Cardiac fibroblast (primary cell): ENCODE data around the gene PLGLB2.

- RRBS: 6% methylated on average over 3 of the region's 134 CpGs
Observed at GRCh38 chr2:87075749-87076861, 54.5 kb upstream of the PLGLB1 start.

GRCh38 chr2:87747754-87748253 is at the start of gene PLGLB2:
Gene PLGLB2 (plus strand): TSS chr2:87748087.
- RRBS: no CpG with 5 or more reads among the region's 4 CpGs

DNA sequence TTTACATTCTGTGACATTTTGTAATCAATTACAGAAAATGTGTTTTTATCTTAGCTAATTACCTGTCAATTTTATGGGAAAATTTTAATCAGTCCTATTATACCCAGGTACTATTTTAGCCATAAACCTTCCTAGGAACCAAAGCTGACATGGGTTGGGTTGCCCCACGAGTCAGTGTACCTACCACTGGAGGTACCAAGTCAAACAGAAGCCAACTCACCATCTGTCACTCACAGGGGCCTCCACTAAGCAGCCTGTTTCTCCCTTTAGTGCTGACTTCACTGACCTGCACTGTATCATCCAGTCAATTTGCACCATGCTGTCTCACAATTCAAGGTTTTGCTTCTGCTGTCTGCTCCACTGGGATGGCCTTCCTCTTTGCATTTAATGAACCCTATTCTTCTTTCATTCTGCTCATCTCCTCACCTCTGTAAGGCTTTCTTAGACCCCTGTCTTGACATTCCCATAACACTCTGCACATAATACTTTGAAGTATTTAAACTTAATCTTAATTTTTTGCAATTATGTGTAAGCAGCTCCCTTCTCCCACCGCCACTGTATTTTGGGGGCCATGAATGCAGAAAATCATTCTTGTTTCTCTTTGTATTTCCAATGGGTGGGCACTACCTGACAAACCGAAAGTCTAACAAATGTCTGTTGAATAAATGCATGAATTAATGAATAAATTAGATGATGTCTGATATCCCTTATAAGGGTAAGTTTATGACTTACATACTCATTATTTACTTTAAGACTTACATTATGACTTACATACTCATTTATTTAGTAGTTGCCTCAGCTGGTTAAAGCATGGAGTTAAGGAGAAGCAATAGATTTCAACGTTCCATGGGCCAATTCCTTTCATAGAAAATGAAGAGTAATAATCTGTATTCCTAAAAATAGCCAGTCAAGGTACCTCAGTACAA is 47.0 kb downstream of the EIF2AK3 start:
- RRBS: no CpG with 5 or more reads among the region's 4 CpGs

GRCh38 chr2:88614942-88615326 is 12.3 kb downstream of the EIF2AK3 start:
- RRBS: no CpG with 5 or more reads among the region's 3 CpGs

GRCh38 chr2:88754755-88755399 is 63.4 kb downstream of the RPIA start:
- RRBS: no CpG with 5 or more reads among the region's 6 CpGs

GRCh38 chr2:88855107-88856326 is 164.0 kb downstream of the RPIA start:
- RRBS: no CpG with 5 or more reads among the region's 3 CpGs

GRCh38 chr2:88884969-88885645 is 193.6 kb downstream of the RPIA start:
- RRBS: no CpG with 5 or more reads among the region's 7 CpGs

DNA sequence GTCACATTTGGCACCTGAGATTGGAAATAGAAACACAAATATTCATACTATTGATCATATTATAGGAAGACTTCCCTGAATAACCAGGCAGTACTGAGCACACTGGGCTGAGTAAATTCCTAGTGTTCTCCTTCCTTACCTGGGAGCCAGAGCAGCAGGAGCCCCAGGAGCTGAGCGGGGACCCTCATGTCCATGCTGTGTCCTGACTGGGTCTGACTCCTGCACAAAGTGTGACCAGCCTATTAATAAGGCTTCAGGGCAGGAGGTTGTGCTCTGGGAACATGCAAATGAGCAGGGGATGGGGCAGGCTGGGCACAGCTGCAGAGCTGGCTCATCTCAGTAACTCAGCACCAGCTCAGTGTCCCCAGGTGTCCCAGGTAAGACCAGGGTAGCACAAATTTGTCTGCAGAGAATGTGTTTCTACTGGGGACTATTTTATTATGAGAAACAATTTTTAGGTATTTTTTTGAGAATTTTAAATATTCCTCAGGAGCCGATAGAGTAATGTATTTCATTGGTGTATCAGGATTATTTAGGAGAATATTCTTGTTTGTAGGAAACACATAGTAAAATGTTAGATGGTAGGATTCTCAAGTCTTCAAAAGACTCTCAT is 256.2 kb downstream of the RPIA start:
- RRBS: no CpG with 5 or more reads among the region's 2 CpGs

GRCh38 chr2:89046417-89046653 is 354.9 kb downstream of the RPIA start:
- RRBS: no CpG with 5 or more reads among the region's 1 CpG

- RRBS: no CpG with 5 or more reads among the region's 1 CpG
Observed at GRCh38 chr2:89213838-89214224, 522.4 kb downstream of the RPIA start.

GRCh38 chr2:89585236-89586120 is 894.0 kb downstream of the RPIA start:
- RRBS: no CpG with 5 or more reads among the region's 58 CpGs

DNA sequence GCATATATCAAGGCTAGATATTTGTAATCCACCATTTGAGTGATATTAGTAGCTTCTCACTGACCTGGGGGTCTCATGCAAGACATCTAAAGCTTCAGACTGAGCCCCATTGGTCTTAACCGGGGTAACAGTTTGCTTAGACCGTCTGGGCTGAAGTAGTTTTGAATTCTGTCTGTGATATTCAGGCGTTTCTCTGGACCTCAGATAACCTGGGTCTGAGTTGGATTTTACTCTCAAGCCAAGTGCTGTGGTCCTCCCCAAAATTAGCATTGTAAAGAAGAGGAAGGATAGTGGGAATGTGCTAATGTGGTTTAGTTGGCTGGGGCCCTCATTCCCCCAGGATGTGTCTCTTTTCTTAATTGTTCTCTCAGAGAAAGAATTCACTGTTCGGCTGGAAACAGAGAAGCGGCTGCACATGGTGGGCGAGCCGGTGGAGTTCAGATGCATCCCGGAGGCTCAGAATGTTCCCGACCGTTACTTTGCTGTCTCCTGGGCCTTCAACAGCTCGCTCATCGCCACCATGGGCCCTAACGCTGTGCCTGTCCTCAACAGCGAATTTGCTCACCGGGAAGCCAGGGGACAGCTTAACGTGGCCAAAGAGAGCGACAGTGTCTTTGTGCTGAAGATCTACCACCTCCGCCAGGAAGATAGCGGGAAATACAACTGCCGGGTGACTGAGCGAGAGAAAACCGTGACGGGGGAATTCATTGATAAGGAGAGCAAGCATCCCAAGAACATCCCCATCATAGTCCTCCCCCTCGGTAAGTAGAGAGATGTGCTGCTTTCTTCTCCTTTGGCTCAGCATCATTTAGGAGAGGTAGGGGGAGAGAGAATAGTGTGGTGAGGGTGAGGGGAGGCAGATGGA is 2842.4 kb upstream of the AQP7B start:
- RRBS: no CpG with 5 or more reads among the region's 24 CpGs

DNA sequence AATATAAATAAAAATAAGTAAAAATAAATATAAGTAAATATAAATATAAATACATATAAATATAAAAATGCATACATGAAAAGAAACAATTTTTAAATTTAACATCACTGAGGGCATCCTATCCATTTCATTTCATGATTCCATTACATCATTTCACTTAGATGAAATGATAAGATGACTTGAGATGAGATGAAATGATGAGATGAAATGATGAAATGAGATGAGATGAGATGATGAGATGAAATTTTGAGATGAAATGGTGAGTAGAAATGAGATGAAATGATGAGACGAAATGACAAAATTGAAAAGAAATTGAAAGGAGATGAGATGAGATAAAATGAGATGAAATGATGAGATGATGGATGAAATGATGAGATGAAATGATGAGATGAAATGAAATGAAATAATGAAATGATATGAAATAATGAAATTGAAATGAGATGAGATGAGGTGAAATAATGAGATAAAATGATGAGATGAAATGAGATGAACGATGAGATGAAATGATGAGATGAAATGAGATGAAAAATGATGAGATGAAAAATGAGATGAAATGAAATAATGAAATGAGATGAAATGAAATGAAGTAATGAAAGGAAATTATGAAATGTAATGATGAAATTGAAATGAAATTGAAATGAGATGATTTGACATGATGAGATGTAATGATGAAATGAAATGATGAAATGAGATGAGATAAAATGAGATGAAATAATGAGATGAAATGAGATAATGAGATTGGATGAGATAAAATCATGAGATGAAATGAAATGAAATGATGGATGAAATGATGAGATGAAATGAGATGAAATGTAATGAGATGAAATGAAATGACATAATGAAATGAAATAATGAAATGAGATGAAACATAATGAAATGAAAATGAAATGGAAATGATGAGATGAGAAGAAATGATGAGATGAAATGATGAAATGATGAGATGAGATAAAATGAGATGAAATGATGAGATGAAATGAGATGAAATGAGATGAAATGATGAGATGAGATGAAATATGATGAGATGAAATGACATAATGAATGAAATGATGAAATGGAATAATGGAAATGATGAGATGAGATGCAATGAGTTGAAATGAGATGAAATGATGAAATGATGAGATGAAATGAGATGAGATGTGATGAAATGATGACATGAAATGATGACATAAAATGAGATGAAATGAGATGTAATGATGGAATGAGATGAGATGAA is 367.8 kb upstream of the AQP7B start:
- RRBS: no CpG with 5 or more reads among the region's 2 CpGs

DNA sequence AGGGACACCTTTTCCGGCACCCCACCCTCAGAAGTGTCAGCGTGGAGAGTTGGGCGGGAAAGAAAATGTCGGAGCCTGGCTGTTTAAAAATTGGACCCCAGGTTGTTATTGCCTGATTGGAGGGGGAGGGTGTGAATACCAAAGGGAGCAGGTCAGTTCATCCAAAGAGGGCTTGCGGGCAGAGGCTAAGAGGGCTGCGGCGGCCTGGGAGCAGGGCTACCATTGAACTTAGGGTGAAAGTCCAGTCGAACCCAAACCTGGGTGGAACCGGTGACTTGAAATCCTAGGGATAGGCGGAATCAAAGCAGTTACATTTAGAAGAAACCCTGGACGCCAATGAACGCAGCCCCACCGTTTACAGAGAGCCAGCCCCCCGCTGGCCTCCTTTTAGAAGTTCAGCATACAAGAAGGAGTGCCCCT is 1.3 kb downstream of the MAL start:
- RRBS: 15% methylated on average over 1 of the region's 14 CpGs

GRCh38 chr2:95115515-95115769 is 6.2 kb downstream of the MRPS5 start:
- RRBS: no CpG with 5 or more reads among the region's 3 CpGs

DNA sequence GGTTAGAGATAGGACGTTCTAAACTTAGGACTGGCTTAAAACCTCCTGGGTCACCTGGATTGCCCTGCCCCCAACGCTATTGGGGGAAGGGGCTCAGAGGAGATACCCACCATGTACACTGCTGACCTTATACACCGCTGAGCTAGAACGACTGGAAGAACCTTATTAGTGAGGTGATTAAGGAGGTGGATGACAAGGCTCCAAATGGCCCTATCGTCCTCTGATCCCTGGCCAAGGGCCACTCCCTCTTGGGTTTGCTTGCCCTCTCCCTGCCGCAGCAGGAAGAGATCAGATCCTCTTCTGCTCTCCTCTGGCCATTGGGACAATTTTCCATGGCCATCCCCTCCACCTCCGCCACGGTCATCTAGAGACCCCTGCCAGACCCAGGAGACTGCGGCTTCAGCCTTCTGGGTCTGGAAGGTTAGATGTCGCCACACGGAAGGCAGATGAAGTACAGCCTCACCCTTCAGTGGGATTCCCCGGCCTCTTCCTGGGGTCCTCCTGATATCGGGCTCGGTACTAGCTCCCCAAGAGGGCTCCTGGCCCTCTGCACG is 1.2 kb downstream of the ZNF514 start:
- RRBS: no CpG with 5 or more reads among the region's 15 CpGs

DNA sequence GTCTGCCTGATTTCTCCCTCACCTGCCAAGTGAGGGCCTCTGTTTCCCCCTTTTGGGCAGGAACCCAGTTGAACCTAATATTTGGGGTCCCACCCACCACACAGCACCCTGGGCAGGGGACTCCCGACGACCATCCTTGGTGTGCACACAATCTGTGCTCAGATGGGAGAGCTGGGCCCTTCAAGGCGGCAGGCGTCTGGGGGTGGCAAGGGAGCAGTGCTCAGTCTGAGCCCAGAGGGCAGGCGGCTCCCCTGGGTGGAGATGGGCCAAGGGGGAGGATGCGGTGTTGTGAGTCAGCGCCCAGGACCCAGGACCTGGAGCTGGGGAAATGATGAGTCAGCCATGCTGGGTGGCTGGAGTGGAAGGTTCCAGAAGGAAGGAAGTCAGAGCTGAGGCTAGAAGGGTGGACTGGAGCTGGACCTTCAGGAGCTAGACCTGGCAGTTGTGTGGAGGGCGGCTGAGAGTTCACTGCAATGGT is 3.8 kb downstream of the PROM2 start:
- RRBS: no CpG with 5 or more reads among the region's 8 CpGs

DNA sequence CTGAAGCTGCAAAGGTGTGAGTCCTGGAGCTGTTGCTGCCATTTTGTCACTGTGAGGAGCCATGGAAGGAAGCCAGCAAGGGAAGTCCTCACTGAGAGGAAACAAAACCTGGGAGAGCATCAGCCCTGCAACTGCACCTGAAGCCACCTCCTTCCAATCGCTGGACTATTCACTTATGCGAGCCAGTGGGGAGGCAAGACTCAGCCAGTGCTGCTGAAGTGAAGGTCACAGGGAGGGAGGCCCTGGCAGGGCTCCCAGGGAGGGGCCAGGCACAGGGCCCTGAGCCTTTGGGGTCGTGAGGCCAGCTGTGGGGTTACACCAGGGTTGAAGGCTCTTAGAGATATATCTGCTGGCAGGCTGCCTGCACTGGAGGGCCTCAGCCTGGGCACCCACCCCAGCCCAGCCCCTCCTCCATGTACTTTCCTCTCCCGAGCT is 10.7 kb upstream of the FAHD2A start:
- RRBS: no CpG with 5 or more reads among the region's 4 CpGs

GRCh38 chr2:95401816-95402442 is 579 bp upstream of the FAHD2A start:
- RRBS: no CpG with 5 or more reads among the region's 20 CpGs

GRCh38 chr2:95825688-95826115 is 165.9 kb downstream of the ANKRD36C start:
- RRBS: no CpG with 5 or more reads among the region's 1 CpG